Mammary microvascular endothelial cell (primary cell): Measurements from ENCODE around the genes RTKN2 and ZNF365.

DNA sequence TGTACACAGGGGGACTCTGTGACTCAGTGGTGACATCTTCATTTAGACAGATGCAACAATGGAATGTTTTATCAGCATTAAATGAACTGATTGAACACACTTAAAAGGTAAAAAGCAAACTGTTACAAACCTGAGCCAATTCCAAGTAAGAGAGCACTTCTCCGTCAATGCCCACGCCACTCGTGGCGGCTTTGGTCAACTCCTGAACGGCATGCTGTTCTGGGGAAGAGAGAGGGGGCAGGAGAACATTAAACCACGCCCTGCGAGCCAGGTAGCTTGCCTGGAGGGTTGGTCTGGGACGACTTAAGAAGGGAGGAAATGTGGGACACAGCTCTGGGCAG, 69.2 kb downstream of the RHOBTB1 start:
- RAMPAGE, long total RNA: no peak

GRCh38 chr10:60877630-60878149, 66.3 kb downstream of the RHOBTB1 start:
- RAMPAGE, long total RNA: no peak

DNA sequence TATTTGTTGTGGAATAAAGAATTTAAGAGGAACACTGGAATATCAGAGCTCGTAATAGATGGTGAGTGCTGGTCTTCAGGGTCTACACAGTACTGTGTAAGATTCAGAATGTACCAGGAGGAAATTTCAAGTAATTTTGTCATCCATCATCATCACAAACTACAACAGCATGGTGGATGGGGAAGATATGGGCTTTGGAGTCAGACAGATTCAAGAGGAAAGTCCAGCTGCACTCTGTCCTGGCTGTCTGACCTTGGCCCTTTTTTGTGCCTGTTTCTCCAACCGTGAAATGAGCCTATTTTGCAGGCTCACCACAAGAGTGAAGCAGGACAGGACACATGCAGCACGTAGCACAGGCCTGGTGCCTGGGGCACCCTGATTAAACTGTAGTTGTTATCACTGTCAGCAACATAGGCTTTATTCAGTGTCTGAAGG, 37.6 kb downstream of the RHOBTB1 start:
- RAMPAGE, long total RNA: no peak

DNA sequence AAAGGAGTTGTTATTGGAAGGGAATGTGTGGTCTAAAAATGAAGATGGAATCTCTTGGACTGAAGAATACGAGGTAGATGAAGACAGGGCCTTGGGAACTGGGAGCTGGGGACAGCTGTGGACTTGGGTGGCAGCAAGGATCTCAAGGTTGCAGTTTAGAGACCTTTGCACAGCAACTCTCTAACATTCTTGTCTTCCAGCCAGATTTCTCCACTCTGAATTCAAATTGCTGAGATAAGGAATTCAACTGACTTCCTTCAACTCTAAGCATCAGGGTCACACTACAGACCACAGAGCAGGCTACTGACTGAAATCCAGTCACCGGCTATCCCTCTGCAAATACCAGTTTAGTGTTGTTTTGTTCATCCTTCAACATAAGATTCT, 3.2 kb upstream of the TMEM26 start:
- RAMPAGE, long total RNA: no peak

- RAMPAGE, long total RNA: no peak
These were observed 41.2 kb upstream of the CABCOCO1 start for GRCh38 chr10:61621529-61621940.

GRCh38 chr10:61779869-61780966, 117.5 kb downstream of the CABCOCO1 start:
- RAMPAGE, long total RNA: no peak

DNA sequence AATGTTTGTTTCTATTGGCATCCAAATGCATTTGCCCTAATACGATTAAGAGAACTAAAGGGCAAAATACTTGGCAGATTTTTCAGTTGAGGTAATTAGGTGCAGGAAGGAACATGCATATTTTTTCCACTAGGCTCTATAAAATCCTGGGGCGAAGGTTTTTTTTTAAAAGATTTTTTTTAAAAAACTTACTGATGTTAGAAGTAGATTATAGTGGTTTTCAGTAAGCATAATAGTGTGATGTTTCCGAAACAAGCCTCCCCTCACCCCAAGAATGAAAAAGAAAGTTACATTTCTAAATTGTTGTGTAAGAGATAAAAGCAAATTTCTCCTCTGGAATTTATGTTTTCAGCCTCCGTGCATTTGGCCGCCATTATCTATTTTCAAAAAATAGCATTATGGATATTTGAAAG, 92.6 kb downstream of the ARID5B start:
- RAMPAGE, long total RNA: no peak

DNA sequence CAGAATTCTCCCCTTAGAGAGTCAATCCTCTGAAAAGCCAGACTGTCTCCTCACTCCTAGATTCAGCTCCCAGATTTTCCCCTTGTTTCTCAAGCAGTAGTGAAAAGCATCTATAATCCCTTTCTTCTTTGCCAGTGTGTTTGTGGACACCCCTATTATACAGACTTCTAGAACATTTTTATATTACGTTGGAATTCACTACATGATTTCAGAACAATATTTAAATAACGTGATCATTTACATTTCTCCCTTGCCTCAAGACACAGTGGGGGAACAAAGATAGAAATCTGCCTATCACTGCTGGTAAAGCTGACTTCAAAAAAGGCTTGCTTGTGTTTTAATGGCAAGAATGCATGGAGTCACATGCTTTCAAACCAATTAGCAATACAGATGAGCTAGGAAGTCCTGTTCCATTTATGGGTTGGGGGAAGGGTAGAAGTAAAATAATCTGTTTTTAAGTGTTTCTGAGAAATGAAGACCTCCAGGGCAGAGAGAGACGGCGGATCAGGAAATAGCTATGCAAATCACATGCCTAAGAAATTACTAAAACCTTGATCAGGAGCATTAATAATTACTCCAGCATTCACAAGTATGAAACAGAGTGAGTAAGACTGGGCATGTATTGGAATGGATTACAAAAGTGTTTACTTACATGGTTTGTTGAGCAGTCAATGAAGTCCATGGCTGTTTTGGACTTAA, 141.9 kb downstream of the ARID5B start:
- RAMPAGE, long total RNA: no peak

GRCh38 chr10:62049529-62049808, 148.0 kb downstream of the ARID5B start:
- RAMPAGE, long total RNA: no peak

GRCh38 chr10:62067618-62068169, 166.2 kb downstream of the ARID5B start:
- RAMPAGE, long total RNA: no peak

- RAMPAGE, long total RNA: no peak
These were observed 167.9 kb downstream of the ARID5B start for GRCh38 chr10:62069342-62069876.

DNA sequence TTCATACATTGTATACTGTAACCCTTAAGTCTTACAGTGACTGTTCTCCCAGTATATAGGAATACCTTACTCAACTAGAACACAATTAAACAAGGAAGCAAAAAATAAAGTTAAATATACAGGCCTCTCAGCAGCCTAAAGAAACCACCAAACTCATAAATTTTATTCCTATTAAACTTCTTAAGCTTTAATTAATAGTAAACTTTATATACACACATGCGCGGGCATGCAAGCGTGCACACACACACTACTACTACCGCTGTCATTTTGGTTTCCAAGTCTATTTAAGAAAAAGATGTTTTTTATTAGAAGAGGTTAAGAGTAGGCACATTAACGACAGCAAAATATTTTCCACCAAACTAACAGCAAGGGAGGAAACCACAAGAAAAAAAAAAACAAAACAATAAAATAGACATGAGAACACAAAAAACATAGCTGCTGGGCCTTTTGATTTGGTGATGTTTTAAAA, 28.7 kb downstream of the RTKN2 start:
- RAMPAGE, long total RNA: no peak

- RAMPAGE, long total RNA: no peak
These were observed 25.4 kb downstream of the RTKN2 start for GRCh38 chr10:62243139-62243694.

- RAMPAGE, long total RNA: no peak
These were observed at the start of gene RTKN2 for GRCh38 chr10:62268543-62269318. RTKN2 (minus strand) TSS chr10:62268844.

GRCh38 chr10:62373838-62374831, at the start of gene ZNF365:
ZNF365 (plus strand) TSS chr10:62374369.
- RAMPAGE, long total RNA: no peak

DNA sequence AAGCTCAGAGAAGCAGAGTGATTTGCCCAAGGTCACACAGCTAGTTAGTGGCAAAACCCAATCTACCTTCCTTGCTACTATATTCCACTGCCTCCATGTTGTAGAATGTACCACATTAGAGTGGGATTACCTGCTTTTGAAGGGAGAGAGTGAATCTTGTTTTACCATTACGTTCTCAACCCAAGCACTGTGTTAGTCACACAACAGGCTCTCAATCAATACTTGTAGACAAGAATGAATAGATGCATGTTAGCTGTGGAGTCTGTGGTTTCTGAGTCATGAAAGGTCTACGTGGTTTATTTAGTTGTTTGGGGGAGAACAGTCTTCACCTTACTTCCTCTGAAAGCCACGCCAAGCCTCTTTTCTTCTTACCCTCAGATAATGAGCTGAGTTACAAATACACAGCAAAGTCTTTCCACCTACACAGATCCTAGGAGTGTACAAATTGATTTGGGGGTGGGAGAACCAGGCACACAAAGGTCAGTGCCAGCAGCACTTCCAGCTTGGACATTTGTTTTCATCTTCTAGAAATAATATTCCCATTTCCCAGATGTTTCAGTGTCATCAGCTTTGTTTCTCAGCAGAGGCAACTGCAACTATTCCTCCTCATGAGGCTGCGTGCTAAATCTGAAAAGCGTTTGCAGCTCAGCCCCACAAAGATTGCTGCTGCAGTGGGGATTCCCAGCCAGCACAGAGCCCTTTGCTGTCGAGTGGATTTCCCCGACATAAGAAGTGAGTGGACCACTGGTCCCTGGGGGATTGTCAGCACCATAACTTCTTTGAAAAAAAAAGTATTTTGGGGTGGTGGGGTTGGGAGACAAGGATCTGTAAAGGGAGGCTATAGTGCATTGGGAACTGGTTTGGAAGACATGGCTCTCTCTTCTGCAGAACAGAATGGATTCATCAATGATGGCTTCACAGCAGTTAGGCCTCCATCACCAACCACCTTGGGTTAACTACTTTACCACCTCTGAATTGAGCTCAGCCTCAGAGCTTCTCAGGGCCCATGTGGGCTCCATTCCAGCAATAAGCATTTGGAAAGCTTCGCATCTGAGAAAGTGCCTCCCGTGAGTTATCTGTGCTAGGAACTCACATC, 71.3 kb upstream of the ADO start:
- RAMPAGE, long total RNA: no peak

GRCh38 chr10:62992342-62992706, 140.8 kb upstream of the NRBF2 start:
- RAMPAGE, long total RNA: no peak

- RAMPAGE, long total RNA: no peak
These were observed 38.3 kb downstream of the NRBF2 start for GRCh38 chr10:63171293-63172011.

DNA sequence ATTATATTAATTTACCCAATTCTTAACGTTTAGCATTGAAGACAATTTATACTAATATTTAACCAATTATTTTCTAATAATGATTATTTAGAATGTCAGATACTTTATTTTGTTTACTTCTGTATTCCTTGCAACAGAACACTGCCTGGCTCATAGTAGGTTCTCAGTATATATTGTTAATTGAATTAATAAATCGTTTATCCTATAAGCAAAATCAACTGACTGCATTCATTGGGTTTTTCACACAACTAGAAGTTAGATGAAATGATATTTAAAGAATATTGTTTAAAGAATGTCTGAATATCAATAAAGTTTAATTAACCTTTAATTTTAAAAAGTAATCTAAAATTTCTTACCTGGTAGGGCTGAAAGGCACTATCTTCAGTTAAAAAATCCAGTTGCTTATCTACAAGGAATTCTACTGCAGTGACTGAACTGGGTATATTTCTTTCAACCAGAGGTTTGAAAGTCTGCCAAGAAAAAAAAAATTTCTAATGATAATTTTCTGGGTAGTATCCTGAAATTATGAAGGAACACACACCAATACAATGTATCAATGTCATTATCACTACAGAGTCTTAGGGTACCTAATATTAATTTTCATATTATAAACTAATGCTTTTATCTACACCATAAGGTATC, 131.3 kb downstream of the NRBF2 start:
- RAMPAGE, long total RNA: no peak

DNA sequence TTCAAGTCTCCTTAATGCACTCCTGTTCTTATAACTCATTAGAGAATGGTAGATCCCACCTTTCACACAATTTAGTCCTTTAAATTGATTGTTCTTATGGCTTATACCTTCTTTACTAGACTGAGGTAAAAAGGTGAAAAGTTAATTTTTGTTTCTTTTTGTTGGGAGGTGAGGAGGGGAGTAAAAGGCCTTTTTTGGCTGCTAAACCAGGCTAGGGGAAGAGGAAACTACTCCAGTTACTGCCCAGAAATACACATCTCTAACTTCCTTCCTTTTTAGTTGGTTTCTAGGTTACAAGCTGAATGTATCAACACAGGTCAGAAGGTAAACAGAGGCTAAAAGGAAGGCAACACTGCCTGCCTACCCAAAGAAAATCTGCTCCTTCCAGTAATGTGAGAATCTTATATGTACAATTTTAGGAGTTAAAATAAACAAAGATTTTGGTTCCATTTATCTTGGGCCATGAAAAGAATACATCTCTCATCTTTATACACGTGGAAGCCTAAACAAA, 140.4 kb downstream of the NRBF2 start:
- RAMPAGE, long total RNA: no peak